ENCODE measurements around the genes ZDHHC13 and SLC6A5.

DNA sequence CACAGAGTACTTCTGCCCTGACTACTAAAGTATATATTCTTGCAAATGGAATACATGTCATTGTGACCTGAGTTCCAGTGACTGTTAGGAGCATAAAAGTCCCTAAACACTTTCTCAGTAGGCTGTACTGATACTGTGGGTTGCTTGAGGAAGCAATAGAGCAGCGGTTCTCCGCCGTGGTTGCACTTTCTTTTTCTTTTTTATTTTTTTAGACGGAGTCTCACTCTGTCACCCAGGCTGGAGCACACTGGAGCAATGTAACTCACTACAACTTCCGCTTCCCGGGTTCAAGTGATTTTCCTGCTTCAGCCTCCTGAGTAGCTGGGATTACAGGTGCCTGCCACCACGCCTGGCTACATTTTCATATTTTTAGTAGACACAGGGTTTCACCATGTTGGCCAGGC, 2.1 kb downstream of the SAA2 start:
- PRO-cap = unidirectional peak, plus-strand start at position 120 of the sequence

DNA sequence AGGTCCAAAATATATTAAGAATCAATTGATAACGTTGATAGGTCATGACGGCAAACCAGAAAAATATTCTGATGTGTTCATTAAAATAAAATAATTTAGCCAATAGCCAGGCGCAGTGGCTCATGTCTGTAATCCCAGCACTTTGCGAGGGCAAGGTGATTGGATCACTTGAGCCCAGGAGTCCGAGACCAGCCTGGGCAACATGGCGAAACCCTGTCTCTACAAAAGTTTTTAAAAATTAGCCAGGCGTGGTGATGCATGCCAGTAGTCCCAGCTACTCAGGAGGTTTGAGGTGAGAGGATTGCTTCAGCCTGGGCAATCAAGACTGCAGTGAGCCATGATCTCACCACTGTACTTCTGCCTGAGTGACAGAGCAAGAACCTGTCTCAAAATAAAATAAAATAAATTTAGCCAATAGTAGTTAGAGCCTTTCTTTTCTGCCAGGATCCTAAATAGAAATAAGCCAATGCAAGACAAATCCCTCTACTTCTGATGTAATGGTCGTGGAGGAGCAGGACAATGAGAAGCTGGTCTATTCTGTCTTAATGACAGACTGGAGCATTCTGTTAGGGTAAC, 12.2 kb downstream of the HPS5 start:
- PRO-cap = no peak

DNA sequence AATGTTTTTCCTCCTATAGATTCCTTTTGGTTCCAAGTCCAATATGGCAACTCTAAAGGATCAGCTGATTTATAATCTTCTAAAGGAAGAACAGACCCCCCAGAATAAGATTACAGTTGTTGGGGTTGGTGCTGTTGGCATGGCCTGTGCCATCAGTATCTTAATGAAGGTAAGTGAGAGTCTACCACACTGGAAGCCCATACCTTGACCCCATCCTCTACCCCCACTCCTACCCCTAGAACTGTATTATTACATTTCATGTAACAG, 2.4 kb downstream of the LDHA start:
- PRO-cap = no peak

DNA sequence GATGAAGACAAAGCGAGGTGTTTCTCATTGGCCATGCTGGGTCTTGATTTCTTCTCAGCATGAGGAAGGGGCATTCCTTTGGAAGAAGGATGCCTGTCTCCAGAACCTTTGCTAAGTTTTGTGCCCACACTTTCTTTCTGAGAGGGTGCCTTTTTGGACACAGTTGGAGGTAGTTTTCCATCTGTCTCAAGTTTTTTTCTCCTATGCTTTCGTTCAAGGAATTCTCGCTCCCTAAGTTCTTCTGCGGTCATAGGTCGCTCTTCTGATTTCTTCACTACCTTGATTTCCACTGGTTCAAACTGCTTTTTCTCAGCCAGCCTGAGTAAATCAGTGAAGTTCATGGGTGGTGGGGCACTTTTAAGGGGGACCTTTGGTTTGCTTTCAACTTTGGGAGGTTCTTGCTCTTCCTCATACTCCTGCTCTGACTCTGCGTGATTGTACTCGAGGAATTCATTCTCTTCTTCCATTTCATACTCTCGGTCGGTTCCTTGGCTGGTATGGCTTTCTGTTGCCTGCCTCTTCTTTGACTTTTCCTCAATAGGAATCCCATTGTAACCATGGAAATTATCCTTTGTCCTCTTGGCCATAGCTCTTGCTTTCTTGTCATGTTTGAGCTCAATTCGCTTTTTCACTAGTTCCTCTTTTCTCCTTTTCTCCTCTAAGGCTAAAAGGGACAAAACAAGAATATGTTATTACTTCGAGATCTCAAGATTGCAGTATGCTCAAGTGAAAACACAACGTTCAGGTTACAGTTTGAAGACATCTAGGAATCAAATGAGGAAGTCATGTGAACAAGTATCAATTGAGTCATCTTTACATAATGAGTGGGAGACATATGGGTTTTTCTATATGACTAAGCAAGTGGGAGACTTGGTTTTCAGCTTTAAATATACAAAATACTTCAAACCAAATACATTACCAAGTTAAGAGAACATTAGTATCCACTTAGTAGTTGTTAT, 16.1 kb downstream of the MISFA start:
- PRO-cap = no peak

- PRO-cap = no peak
These were observed 9.7 kb upstream of the SPTY2D1 start for GRCh38 chr11:18643755-18644245.

- PRO-cap = no peak
These were observed 52.1 kb upstream of the PTPN5 start for GRCh38 chr11:18843787-18844013.

DNA sequence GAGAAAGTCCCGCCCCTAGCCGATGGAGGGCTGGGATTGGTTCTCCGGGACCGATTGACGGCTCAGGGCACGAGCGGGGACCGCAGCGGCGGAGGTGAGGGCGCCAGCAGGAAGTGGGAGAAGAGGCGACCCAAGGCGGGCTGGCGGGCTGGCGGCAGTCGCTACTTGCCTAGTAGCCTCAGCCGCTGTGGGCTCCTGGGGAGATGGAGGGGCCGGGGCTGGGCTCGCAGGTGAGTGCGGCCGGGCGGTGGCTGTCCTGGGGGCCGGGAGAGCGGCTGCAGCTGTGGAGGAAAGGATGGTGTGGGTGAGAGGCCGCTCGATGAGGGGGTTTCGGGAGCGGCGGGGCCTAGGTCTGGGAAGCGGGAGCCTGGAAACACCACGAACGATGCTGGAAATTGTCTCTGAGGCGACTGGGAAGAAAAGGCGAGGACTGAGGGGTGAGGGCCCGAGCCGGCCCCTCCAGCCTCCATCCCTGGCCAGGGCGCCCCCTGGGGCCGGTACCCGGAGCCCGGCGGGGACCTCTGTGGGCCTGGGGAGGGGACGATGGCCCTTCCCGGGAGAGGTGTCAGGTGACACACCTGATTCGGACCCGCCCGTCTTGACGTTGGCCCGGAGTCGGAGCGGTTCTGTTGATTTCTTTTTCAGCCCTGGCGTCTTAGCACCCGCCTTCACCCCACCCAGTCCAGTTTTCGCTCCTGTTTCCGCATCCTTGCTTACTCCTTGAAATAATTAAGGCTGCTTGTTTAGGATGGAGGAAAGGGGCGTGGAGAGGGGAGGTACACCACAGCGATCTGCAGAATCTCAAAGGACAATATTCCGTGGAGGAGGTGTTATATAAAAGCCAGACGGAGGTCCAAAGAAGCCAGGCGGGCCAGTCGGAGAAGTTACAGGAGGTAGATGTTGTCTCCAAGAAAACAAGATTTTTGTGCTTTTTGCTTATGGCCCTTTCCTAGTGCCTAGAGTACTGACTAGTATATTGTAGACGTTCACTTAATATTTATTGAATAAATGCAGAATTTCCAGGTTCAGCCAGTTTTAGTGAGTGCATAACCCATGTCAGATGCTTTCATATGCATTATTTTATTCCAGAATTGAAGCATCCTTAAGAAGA, at the start of gene ZDHHC13:
Gene ZDHHC13 (plus strand): TSS at position 122 of the 1,111 bp plus-strand sequence.
- PRO-cap = unidirectional peak, plus-strand start at position 122 of the sequence; unidirectional peak, plus-strand start at position 157 of the sequence

- PRO-cap = no peak
These were observed 19.6 kb downstream of the ZDHHC13 start for GRCh38 chr11:19136468-19137009.

GRCh38 chr11:19193860-19194407, 7.8 kb downstream of the CSRP3 start:
- PRO-cap = no peak

GRCh38 chr11:19277459-19277899, 36.7 kb upstream of the E2F8 start:
- PRO-cap = no peak

- PRO-cap = no peak
These were observed 109.9 kb upstream of the E2F8 start for GRCh38 chr11:19350324-19351352.

DNA sequence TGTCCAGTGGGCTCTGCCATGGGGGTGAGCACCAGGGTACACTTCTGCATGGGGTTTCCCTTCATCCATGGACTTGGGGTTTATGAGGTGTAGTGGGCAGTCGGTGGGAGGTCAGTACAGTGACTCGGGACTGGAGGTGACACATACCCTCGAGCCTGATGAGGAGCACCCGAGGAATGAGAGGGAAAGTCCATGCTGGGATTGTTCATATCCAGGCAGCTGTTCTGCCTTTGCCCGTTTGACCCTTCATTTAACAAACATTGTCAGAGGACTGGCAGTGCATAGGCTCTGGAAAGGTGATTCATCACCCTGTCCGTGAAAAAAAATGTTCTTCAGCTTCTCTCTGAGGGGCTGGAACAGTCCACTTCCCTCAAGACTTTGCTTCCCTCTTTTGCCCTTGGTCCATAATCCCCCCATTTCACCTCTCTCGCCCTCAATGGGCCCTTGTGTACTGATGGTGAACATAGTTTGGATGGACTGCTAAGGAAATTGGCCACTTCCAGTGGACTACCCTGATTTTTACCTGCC, 2.8 kb downstream of the NAV2 start:
- PRO-cap = no peak

DNA sequence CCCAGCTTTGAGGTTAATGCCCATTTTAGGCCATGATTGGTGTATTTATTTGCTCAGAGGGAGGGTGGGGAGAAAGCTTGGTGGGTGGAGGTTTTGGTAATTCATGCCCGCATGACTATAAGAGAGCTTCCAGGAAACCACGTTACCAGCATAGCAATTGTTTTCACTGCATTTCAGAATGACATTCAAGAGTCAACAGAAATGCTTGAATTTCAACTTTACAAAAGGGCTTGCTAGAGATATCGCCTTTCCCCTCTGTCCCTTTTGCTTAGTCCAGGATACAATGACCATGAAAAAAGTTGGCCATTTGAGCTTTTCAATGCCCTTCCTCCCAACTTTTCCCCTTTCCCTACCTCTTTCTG, 41.2 kb downstream of the NAV2 start:
- PRO-cap = no peak

DNA sequence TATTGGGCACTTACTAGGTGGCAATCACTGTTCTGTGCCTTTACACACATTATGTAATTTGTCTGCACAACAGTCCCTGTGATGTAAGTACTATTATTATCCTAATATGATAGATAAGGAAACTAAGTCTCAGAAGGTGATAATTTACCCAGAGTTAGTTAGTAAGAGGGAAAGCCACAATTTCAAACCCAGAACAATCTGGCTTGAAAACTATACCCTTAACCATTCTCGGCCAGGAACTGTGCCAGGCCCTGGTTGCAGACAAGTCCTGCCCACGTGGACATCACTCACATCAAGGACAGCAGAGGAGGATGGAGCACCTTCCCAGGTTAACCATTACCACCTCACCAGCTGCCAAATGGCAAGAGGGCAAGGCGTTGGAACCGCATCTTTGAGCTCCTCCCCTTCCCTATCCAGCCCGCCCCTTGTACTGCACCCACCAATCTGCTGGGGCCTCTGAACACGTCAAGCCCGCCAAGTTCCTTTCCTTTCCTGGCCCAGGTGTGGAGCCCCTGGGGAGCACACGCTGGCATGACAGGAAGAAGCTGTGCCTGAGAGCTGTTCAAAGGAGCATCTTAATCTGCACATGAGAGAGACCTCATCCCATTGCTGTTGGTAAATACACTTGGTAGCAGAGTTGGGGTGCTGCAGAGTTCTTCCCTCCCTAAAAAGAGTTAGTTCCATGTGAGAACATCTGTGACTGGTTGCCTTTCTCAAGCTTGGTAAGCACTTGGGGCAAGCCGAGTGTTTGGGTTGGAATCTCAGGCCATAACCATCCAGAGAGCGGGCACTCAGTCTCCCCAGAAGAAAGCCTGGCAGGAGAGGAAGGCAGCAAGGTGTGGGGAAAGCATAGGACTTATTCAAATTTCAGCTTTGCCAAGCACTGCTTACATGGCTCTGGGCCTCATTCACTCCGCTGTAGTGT, 78.6 kb downstream of the NAV2 start:
- PRO-cap = no peak

DNA sequence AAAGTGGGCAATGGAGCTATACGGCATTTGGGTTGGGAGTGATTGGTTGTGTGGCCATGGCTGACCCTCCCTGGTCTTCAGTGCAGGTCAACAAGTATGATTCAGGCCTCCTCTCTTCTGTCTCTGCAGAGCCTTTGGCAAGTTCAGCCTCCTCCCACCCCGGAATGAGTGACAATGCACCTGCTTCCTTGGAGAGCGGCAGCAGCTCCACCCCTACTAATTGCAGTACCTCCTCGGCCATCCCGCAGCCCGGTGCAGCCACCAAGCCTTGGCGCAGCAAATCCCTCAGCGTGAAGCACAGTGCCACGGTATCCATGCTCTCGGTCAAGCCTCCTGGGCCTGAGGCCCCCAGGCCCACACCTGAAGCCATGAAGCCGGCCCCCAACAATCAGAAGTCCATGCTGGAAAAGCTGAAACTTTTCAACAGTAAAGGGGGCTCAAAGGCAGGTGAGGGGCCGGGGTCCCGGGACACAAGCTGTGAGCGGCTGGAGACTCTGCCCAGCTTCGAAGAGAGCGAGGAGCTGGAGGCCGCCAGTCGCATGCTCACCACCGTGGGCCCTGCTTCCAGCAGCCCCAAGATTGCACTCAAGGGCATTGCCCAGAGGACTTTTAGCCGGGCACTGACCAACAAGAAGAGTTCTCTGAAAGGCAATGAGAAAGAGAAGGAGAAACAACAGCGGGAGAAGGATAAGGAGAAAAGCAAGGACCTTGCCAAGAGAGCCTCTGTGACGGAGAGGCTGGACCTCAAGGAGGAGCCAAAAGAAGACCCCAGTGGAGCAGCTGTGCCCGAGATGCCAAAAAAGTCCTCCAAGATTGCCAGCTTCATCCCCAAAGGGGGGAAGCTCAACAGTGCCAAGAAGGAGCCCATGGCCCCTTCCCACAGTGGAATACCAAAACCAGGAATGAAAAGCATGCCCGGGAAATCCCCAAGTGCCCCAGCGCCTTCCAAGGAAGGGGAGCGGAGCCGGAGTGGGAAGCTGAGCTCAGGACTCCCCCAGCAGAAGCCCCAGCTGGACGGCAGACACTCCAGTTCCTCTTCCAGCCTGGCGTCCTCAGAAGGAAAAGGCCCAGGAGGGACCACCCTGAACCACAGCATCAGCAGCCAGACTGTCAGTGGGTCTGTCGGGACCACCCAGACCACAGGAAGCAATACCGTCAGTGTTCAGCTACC, 220.8 kb downstream of the NAV2 start:
- PRO-cap = no peak

DNA sequence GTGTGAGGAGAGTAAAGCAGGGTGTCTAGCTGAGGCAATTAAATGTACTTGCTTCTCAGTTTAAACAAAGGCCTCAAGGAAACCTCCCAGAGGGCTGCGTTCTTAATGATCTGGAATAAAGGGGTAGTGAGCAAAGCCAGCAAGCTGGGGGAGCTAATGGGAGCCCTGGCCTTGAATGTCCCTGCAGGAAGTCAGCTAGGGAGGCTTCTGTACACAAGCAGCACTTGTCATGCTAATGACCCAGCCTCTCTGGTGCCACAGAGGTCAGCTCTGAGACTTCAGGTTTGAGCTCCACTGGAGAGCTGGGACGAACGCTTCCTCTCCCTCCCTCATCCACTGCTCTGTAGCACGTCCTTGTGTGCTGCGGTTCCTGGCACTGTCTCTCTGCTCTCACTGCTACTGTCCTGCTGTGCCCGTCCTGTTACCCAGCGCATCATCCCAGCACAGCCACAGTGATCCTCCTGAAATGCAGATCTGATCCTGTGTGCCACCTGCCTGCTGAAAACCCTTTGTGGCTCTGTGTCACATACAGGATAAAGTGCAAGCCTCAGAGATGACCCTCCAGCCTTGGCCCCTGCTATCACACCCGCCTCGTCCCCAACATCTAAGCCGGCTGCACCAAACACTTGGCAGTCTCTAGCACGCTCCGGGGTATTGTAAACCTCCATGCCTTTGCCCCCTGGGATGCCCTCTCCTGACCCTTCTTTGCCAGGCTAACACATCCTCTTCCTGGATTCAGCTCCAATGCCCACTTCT, 159.6 kb downstream of the DBX1 start:
- PRO-cap = no peak

DNA sequence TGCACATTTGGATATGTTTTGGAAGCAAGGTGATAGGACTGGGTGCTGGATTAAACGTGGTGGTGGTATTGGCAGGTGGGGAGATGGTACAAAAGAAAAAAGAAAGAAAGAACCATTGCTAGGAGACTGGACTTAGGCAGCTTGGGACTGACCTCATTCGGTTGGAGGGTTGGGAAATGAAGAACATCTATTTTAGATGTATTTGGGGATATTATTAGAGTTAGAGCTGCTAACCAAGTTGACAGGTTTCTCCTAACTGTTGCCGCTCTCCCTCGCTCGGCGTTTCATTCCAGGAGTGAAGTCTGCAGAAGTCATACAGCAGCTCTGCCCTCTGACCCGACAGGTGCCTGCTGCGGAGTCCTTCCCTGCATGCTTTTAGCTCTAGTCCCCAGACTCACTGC, 125.1 kb downstream of the DBX1 start:
- PRO-cap = no peak

- PRO-cap = no peak
These were observed at the start of gene SLC6A5 for GRCh38 chr11:20599397-20599854. Gene SLC6A5, plus strand, starts transcription at chr11:20599608.

GRCh38 chr11:22491883-22492399, 133.7 kb downstream of the FANCF start:
- PRO-cap = no peak

- PRO-cap = no peak
These were observed 303 bp upstream of the GAS2 start for GRCh38 chr11:22666194-22666422.